ENCODE measurements around a stretch of chr16.

DNA sequence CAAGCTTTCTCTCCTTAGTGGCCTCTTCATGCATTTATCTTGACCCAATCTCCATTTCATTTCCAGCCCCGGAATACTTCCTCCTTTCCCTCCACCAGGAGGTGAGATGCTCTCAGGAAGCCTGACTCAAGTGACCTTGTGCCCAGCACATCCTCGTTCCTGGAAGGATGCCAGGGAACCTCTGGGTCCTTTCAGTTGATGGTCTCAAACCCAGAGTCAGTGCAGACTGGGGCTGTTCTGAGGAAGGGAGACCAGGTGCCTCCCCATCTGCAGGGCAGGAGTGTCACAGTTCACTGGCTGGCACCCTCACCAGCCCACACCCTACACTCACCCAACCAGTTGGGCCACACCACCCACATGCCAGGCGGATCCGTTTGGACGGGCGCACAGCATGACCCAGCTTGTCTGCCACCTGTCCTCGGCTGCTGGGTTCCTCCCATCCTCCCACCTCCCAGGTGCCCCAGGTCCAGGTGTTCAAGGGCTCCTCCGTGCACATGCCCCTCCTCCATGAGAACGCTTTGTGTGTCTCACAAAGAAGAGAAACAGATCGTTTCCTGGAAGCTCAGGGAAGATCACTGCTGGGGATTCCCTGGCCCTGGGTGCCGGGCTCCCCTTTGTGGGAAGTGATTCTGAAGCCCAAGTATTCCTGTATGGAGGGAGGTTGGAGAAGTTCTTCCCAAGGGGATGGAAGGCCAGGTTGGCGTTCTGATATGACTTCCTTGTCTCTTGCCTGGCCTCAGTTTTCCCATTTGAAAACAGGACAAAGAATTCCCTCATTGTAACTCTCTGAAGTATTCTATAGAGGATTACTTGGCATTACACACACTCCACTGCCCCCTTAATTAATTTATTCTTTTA lies 14.2 kb upstream of the EMP2 start:
- RRBS, result no CpG with 5 or more reads among the region's 12 CpGs

- RRBS, result no CpG with 5 or more reads among the region's 14 CpGs
Observed at GRCh38 chr16:10616138-10616936, 35.9 kb upstream of the EMP2 start.

DNA sequence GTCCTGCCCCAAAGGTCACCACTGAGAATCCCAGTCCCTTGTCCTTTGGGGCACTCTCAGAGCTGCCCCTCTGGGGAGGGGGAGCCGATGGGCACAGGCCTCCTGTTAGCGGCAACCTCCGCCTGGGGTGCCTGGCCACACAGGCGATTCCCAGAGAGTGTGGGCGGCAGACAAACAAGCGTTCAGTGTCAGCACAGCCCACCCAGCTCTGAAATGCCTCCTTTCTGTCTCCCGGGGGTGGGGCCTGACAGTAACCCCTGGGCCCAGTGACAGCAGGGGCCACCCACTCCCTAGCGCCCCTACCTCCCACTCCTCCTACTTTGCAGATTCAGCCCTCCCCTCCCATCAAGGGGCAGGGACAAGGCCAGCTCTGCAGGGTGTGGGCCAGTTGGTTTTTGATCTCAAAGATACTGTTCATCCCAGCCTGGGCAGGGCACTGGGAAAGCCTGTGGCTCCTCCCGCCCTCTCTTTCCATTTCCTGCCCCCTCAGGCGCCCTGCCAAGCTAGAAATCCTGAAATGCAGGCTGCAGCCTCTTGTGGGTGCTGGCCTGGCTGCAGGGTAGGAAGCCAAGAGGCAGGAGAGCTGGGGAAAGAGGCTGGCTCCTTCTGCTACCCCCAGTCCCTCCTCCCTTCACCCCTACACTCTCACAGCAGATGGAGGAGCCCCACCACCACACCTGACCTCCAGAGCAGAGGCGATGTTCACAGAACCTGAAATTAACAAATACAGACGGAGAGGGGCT lies 36.7 kb upstream of the EMP2 start:
- RRBS, result no CpG with 5 or more reads among the region's 12 CpGs

GRCh38 chr16:10618729-10619268 lies 38.4 kb upstream of the EMP2 start:
- RRBS, result no CpG with 5 or more reads among the region's 13 CpGs

- RRBS, result no CpG with 5 or more reads among the region's 3 CpGs
Observed at GRCh38 chr16:10647762-10648222, 46.9 kb downstream of the TEKT5 start.

DNA sequence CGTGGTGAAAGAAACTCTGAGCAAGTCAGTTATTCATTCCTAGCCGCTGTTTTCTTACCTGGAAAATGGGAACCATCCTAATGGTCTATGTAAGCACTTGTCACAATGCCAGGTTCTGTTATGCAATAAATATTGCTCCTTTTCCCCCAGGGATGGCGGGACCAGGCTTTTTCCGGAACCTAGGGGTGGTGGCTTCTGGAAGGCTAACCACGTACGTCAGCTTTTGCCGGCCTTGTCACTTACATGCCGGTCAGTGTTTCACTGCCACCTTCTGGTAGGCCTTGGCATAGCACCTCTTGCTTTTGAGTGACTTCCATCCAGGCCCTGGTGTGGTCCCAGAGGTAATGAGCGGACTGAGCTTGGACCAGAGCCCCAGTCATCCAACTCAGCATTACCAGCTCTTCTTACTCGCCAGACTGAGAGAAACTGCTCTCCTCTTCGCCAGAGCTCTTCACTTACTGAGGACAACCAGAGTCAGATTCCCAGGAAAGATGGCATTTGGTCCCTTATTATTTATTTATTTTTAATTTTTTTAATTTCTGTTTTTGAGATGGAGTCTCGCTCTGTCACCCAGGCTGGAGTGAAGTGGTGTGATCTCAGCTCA lies 23.5 kb downstream of the DEXI start:
- RRBS, result 2% methylated on average over 4 of the region's 12 CpGs

DNA sequence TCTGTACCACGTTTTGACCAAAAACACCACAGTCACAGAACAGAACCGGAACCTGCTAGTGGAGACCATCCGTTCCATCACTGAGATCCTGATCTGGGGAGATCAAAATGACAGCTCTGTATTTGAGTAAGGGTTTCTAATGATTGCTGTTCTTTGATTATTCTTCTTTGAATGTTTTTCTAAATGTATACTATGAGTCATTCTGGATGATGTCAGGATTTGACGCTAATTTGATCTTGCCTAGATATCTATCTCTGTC lies 13.3 kb downstream of the CLEC16A start:
- RRBS, result no CpG with 5 or more reads among the region's 4 CpGs

DNA sequence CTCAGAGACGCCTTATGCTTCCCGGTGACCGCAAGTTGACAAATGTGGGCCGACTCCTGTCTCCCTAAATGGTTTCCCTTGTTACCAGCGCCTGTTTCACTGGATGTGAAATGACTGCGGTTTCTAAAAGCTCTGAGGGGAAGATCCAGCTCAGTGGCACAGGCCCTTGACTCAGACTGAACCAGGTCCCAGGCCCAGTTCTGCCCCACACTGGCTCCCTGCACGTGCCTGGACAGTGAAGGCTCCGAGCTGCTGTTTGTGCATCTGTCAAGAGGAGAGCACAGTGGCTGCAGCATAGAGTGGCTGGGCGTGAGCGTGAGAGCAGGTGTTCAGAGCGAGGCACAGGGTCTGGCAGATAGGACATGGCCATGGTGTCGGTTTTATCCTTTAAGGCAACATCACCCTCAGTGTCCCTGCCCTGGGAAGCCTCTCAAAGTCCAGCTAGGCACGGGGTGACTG lies 19.9 kb downstream of the CLEC16A start:
- RRBS, result no CpG with 5 or more reads among the region's 13 CpGs

DNA sequence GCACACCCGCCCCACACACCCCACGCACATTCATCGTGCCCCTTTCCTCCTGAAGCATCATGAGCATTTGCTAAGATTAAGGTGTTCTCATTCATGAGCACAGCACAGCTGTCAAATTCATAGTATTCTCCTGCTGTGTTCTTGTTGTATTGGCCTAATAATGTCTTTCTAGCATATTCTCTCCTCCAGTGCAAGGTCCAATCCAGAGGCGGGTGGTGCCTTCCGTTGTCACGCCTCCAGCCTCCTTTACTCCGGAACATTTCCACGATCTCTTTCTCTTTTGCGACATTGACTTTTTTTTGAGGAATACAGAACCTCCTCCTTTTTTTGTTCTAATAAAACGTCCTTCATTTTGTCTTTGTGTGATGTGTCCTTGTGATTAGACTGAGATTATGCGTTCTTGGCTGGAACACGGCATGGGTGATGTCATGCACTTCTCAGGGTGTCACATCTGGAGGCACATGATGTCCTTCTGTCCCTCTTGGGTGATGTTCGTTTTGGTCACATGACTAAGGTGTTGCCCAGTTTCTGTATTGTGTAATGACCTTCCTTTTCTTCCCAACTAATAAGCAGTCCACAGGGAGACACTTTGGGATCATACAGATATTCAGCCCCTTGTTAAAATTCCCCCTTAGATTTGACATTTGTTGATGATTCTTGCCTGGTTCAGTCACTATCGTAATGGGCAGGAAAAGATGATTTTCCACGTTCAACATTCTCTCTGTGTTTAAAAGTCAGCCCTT lies 66.4 kb downstream of the CLEC16A start:
- RRBS, result no CpG with 5 or more reads among the region's 15 CpGs

DNA sequence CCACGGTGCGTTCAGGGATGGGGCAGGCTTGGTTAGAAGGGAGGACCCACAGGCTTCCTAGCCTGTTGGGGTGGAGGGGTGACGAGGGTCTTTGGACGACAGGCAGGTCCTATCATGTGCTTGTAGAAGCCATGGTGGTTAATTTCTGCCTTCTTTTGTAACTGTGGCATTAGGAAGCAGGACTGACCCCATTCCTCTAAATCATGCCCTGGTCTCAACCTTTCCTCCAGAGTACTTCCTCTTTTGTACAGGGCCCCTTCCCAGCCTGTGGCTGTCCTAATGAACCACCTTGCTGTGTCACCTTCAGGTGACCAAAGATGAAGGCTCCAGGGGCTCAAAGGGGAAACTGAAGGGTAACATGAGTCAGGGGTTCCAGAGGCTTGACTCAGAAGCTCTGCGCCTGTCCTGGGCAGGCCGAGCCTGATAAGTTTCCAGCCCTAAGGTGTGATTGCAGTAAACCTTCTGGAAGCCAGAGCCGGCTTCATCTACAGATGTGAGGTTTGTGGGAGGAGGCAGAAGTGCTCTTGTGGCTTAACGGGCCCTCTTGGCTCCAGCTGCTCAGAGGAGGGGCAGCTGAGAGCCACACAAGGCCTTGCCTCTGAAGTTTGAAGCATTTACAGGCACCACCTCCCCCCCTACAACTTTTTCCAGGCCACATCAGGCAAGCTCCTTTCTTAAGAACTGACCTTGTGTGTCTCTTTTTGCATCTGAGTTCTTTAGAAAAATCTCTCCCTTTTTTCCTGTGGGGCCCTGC lies 149.7 kb downstream of the CLEC16A start:
- RRBS, result no CpG with 5 or more reads among the region's 8 CpGs

DNA sequence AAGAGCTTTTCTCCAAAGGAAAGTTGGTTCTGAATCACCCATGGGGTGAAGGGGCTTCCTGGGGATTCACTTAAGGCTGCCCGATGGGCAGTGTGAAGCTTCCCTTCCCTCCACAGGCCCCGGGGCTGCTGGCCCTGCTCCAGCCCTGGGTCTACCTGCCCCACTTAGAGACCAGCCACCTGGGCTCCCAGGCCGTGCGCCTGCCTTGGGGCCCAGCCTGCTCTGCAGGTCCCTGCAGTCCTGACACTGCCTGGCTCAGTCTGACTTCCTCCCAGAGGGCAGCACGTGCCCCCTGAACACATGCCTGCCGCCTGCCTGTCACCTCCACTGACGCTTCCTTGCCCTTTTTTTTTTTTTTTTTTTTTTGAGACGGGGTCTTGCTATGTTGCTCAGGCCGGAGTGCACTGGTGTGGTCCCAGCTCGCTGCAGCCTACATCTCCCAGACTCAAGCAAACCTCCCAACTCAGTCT lies 72.6 kb downstream of the SOCS1 start:
- RRBS, result no CpG with 5 or more reads among the region's 10 CpGs

- RRBS, result no CpG with 5 or more reads among the region's 7 CpGs
Observed at GRCh38 chr16:11240755-11241168, 15.2 kb downstream of the SOCS1 start.

- RRBS, result no CpG with 5 or more reads among the region's 17 CpGs
Observed at GRCh38 chr16:11257245-11257835, 1.3 kb upstream of the SOCS1 start.

DNA sequence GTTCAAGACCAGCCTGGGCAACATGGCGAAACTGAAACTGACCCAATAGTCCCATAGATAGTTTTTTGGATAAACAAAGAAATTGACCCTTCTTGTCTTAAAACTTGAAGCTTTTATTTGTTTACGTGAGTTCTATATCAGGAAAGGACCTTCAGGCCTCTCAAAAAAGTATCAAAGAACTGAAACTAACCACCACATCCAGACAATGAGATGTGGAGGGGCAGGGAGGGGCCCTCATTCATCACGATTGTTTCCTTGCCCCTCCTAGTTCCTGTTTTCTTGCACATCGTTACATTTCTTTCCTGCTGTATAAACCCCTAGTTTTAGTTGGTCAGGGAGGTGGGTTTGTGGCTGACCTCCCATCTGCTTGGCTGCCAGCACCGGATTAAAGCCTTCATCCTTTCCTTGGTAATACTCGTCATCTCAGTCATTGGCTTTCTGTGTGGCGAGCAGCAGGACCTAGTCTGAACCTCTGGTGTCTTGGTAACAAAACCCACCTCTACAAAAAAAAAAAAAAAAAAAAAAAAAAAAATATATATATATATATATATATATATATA lies 30.1 kb upstream of the PRM1 start:
- RRBS, result no CpG with 5 or more reads among the region's 7 CpGs

GRCh38 chr16:11327811-11328047 lies 17.5 kb upstream of the RMI2 start:
- RRBS, result no CpG with 5 or more reads among the region's 3 CpGs

DNA sequence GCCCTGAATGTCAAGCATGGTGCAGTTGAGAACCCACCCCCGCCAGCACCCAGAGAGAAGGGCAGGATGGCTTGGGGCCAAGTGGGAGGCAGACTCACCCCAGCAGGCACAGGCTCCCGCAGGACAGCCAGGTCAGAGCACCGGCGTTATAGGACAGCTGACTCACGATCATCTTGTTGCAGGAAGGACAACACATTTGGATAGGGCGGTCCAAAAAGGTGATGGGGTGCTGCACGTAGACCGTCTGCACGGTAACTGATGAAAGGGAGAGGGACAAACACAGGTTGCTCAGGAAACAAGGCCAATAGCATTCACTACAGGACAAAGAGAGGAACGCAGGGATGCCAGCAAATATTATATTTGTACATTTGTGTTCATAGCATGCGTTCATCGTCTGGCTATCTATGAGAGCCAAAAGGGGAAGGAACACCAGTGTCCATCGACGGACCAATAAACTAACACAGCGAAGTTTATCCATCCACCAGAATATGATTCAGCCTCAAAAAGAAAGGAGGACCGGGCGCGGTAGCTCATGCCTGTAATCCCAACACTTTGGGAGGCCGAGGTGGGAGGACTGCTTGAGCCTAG lies 26.5 kb upstream of the ENSG00000188897 start:
- RRBS, result no CpG with 5 or more reads among the region's 19 CpGs

DNA sequence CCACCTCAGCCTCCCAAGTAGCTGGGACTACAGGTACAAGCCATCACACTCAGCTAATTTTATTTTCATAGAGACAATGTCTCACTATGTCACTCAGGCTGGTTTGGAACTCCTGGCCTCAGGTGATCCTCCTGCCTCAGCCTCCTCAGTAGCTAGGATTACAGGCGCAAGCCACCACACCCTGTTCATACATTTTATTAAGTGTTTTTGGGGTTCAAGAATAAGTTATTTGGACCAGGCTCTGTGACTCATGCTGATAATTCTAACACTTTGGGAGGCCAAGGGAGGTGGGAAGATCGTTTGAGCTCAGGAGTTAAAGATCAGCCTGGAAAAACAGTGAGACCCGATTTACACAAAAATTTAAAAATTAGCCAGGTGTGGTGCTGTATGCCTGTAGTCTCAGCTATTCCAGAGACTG lies 28.1 kb upstream of the ENSG00000188897 start:
- RRBS, result no CpG with 5 or more reads among the region's 3 CpGs

GRCh38 chr16:11561457-11561795 lies 25.3 kb downstream of the LITAF start:
- RRBS, result no CpG with 5 or more reads among the region's 4 CpGs

GRCh38 chr16:11612046-11613067 lies 25.6 kb upstream of the LITAF start:
- RRBS, result no CpG with 5 or more reads among the region's 22 CpGs

DNA sequence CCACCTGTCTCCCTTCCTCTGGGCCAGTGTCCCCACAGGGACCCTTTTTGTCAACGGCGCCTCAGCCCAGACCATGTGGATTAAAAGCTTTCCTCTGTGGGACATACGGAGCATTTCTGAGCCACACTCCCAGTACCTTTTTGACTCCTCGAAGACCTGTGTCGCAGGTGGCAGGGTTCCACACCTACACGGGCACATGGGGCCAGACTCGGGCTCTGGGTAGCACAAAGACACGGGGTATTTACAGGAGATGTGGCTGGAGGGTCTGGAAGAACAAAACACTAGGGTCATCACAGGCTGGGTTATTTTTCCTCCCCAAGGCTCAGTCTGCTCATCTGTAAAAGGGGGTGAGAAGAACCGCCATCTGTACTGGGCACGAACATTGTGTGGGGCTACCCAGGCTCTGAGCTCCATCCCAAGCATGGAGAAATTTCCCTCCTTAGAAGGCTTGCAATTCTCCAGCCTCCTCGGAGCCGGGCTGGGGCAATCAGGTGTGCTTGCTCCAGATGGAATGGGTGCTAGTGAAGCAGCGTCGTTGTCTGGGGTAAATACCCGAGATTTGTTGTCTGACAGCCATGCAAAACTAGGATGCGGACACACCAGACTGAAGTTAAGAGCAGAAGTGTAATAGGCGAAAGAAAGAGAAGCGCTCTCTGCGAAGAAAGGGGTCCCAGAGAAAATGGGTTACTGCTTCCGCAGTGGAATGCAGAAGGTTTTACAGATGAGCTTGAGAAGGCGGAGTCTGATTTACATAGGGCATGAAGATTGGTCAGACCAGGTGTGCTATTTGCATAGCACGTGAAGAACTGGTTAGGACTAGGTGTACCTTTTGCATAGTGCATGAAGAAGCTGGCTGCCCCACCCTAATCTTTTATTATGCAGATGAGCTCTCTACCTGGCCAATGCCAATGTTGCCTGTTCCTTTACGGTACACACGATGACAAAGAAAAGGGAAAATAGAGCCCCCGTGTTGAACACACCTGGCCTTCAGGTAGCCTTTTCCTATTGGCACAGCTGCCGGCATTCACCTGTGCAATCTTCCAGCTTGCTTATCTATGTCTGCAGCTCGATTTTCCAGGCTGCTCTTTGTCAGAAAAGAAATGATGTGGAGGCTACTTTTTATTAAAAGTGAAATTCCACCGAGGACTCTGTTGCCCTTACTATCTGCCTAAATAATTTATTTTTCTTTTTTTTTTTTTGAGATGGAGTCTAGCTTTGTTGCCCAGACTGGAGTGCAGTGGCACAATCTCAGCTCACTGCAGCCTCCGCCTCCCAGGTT lies 32.1 kb upstream of the SNN start:
- RRBS, result no CpG with 5 or more reads among the region's 29 CpGs

Measured in AG04449 (cell line).